Stomach (tissue), 7 donors: ENCODE measurements around a stretch of chr10.

- PRO-cap = bidirectional peak, plus-strand start at chr10:103555288, minus-strand start at chr10:103555008
- RAMPAGE, long total RNA, 5 experiments = start-site peak on the plus strand in 1 of 5 experiments, at chr10:103555319-103555366 at its widest, 9 reads per replicate
- RRBS = 3% methylated on average over 21 of the region's 62 CpGs
Measured at GRCh38 chr10:103554621-103555662, 61.4 kb downstream of the NEURL1 start.

- PRO-cap = no peak
- RAMPAGE, long total RNA, 5 experiments = start-site peak on the minus strand in 3 of 5 experiments, at chr10:103600464-103601784 at its widest, 5 to 22 reads per replicate
- RRBS = no CpG with 5 or more reads among the region's 12 CpGs
Measured at GRCh38 chr10:103600599-103601594, 107.4 kb downstream of the NEURL1 start.

DNA sequence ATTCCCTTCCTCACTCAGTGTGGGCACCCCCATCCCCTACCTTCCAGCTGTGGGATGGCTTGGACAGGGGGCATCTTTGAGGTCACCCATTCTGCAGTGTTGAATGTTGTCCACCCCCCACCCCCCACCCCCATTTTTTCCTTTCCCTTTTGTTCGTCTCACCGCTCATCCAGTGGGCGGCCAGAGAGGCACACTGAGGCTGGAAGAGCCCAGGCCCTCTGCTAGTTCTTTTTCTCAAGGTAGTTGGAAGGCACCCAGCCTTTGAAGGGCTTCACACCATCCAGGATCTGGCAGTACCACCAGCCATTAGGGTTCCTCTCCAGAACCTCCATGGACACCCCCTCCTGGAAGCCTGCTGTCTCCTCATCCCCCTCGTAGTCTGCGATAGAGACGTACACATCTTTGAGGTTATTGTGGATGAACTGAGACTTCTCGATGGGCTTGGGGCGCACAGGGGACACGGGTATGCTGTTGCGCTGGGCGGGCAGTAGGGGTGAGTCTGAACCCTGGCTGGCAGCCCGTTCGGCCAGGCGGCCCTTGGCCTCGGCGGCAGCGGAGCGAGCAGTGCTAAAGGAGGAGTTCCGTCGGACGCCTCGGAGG is 108.2 kb downstream of the NEURL1 start:
- PRO-cap = no peak
- RAMPAGE, long total RNA, 5 experiments = no peak in any of the 5 experiments
- RRBS = no CpG with 5 or more reads among the region's 22 CpGs

DNA sequence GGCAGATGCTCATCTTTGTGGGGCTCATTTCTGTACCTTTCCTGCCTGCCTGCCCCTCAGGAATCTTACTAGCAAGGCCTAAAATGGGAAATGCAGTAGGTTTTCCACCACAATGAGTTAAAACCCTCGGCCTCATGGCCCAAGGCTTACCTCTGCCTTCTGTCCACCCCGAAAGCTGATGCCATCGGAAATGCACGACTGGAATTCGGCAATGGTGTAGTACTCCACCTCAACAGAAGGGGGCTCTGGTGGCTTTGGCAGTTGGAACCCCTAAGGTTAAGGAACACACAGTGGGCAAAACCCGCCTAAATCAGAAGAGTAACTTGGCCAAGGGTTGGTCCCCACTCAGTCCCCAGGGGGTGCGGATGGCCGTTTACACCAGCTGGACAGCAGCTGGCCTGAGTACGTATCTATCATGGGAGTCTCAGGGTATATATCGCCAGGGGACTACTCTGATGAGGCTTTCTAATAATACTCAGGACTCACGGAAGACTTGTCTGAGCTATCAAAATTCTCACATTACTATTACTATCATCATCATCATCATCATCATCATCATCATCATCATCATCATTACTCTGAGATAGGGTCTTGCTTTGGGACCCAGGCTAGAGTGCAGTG is 112.3 kb downstream of the NEURL1 start:
- PRO-cap = no peak
- RAMPAGE, long total RNA, 5 experiments = start-site peak on the minus strand in 1 of 5 experiments, centred at position 452 of the sequence, 8 reads per replicate
- RRBS = no CpG with 5 or more reads among the region's 11 CpGs

DNA sequence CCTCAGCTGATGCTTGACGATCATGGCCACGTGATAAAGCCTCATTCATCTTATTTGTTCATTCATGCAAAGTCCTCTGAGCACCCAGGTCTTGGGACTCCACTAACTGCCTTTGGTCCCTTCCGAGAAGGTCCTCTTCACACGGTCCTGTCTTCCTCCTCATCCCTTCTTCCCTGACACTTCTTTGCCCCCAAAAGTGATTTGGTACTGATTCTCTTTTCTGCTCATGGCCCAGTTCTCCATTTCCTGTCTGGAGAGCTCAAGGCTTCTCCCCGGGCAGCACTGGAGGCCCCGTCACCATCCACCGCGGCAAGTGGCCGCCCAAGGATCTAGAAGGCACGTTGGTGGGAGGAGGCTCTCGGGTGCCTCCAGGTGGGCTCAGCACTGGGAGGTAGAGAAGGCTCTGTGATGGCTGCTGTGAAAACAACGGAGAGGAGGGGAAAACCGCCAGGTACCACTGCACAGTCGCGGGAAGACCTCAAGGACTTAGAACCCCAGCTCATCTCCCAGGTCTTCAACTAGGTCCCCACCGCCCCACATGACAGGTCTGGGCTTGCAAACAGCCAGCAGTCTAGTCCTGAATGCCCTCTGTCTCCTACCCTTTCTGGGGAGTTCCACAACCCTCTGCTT is 134.4 kb downstream of the NEURL1 start:
- PRO-cap = no peak
- RAMPAGE, long total RNA, 5 experiments = start-site peak on the minus strand in 1 of 5 experiments, centred at position 229 of the sequence, 8 reads per replicate
- RRBS = no CpG with 5 or more reads among the region's 16 CpGs

DNA sequence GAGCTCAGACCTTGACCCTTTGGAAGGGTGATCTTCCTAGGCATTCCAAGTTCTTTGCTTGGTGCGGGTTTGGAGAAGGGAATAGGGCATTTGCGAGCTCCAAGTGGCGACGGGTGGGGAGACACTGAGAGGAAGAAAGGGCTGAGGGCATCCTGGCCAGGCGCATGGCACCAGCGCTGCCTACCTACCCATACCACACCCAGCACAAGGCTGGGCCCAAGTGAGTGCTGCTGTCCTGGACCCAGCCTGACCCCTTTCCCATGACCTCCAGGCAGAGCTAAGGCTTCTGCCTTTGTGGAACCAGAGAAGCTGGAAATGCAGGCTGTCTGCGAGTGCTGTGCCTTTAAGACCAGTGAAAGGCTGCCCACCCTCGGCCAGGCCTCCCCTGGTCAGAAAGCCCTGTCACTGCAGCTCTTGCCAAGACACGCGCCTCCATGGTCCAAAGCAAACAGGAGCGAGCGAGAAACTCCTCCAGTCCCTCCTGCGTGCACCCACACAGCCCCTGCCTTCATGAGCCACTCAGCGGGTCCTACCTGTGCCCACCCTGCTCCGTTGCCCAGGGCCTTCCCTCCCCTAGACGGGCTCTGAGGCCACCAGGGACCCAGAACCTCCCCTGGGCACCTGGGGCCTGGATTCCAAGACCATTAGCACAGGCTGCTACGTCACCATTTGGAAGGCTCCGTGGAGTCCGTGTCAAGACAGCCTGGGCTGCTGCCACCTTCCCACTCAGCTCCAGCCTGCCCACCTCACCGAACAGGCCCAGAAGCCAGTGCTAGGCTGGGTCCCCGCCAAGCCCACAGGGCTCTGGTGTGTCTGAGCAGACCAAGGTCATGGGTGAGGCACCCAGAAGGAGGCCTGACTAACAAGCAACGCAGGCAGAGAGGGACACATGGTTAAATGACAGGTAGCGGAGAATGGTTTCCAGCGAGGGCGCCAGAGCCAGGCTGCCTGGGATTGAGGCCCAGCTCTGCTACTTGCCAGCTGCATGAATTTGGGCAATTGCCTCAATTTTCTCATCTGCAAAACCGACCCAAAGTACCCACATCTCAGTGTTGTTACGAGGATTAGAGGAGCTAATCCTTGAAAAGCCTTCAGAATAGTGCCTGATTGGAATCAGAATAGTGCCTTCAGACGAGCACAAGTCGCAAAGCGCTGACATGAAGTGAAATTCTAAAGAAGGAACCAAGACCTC is 144.5 kb downstream of the NEURL1 start:
- PRO-cap = no peak
- RAMPAGE, long total RNA, 5 experiments = no peak in any of the 5 experiments
- RRBS = no CpG with 5 or more reads among the region's 30 CpGs

DNA sequence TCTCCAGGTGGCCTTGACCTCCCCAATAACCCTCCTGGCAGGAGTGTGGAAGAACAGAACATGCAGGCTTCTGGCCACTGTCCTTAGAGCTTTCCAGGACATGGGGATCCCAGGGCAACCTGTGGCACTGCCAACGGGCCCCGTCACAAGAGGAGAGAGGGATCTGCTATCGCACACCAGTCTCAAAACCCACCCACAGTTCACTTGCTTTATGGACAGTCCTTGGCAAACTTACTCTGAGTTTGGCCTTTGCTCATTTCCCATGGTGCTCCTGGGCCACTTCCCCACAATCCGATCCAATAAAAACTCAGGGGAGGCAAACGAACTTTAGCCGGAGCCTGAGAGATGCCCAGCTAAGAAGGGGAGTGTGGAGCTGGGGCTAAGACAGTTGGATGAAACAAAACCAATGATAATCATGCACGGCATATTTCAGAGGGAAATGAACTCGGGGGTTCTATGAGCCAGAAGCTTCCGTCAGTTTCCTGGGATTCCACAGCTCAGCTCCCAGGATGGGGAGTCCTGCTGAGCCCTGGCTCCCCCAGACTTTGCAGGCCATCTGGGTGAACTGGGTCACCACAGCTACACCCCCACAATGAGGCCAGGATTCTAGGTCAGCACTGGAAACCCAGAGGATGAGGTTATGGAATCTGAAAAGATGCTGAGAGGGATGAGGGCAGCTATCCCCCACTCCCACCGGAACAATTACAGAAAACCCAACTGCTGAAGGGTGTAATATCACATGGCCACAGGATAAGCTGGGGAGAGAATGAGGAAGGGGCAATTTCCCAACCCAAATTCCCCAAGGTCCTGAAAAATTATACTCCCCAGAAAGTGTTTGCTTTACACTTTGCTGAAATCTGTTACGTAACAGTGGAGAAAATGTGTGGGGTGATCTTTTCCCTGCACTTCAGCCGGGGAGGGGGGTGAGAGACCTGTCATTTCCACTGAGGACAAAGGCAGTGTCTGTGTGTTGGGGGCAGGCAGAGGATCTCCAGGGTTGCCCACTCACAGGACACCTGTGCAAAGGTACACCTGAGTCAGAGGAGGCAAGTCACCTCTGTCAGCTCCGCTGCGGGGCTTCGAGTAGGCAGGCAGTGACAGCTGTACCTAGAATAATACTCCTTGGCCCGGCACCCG is 158.7 kb downstream of the NEURL1 start:
- PRO-cap = no peak
- RAMPAGE, long total RNA, 5 experiments = no peak in any of the 5 experiments
- RRBS = no CpG with 5 or more reads among the region's 17 CpGs

- PRO-cap = no peak
- RAMPAGE, long total RNA, 5 experiments = no peak in any of the 5 experiments
- RRBS = no CpG with 5 or more reads among the region's 17 CpGs
Measured at GRCh38 chr10:103682036-103682697, 173.2 kb downstream of the SH3PXD2A start.

- PRO-cap = no peak
- RAMPAGE, long total RNA, 5 experiments = no peak in any of the 5 experiments
- RRBS = 39% methylated on average over 2 of the region's 4 CpGs
Measured at GRCh38 chr10:103695491-103696146, 159.8 kb downstream of the SH3PXD2A start.

- PRO-cap = no peak
- RAMPAGE, long total RNA, 5 experiments = no peak in any of the 5 experiments
- RRBS = no CpG with 5 or more reads among the region's 5 CpGs
Measured at GRCh38 chr10:103758131-103758723, 97.1 kb downstream of the SH3PXD2A start.

GRCh38 chr10:103784878-103785346 is 70.5 kb downstream of the SH3PXD2A start:
- PRO-cap = unidirectional peak, minus-strand start at chr10:103785167
- RAMPAGE, long total RNA, 5 experiments = no peak in any of the 5 experiments
- RRBS = 43% methylated on average over 1 of the region's 8 CpGs

DNA sequence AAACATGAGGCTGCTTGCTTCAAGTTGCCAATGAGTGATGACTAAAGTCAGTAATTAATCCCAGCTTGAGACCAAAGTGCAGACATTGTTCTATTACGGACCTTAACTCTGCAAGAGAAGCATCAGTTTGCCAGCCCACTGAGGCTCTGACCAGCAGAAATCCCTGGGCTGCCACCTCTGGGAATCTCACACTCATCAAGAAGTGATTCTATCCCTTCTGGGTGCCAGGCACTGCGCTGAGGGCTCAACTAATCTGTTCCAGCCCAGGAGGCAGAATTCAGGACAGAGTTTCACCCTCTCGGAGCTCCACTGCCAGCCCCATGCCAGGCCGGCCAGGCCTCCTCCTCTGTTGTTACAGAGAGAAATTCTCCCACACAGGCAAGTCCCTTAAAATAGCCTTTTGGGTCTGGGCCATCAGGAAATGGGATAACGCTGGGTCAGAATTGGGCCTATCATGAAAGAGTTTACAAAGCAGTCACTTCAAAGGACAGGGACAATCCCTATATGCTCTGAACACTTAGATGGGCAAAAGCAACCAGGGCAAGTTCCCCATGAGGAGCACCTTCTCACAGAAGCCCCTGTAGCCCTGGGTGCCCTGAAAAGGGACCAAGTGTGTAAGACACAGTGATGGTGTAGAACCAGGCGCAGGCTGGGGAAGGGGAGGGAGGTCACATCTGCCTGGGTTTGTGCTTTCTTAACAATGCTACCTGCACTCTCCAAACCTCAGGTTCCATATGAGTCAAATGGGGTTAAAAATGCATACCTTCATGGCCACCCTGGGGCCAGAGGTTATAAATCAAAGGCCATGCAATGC is 11.2 kb downstream of the SH3PXD2A start:
- PRO-cap = unidirectional peak, minus-strand start at position 354 of the sequence
- RAMPAGE, long total RNA, 5 experiments = no peak in any of the 5 experiments
- RRBS = no CpG with 5 or more reads among the region's 6 CpGs

GRCh38 chr10:103908807-103909401 is 9.1 kb downstream of the STN1 start:
- PRO-cap = no peak
- RAMPAGE, long total RNA, 5 experiments = no peak in any of the 5 experiments
- RRBS = no CpG with 5 or more reads among the region's 2 CpGs

GRCh38 chr10:104017928-104018451 is 51.0 kb downstream of the SLK start:
- PRO-cap = no peak
- RAMPAGE, long total RNA, 5 experiments = start-site peak on the plus strand in 1 of 5 experiments, at chr10:104018168-104018268 at its widest, 26 reads per replicate

DNA sequence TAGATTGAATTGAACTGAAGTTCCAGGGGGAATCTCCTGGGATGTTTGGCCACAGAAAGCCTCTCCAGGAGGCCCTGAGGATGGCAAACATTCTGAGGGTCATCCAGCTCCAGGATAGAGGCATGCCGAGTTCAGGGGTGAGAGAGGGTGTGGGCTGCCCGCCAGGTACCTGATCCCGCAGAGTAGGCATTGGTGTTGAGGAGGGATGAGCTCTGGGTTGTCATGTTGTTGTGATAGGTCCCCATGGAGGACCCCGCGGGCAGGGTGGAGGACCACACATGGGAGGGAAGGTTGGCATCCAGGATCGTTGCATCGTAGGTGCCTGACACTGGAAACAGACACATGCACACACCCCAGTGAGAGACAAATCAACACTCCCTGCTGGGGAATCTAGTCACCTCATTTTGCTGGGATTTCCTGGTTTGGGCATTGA is 21.4 kb downstream of the COL17A1 start:
- PRO-cap = no peak
- RAMPAGE, long total RNA, 5 experiments = start-site peak on the minus strand in 1 of 5 experiments, centred at position 259 of the sequence, 15 reads per replicate
- RRBS = no CpG with 5 or more reads among the region's 7 CpGs

DNA sequence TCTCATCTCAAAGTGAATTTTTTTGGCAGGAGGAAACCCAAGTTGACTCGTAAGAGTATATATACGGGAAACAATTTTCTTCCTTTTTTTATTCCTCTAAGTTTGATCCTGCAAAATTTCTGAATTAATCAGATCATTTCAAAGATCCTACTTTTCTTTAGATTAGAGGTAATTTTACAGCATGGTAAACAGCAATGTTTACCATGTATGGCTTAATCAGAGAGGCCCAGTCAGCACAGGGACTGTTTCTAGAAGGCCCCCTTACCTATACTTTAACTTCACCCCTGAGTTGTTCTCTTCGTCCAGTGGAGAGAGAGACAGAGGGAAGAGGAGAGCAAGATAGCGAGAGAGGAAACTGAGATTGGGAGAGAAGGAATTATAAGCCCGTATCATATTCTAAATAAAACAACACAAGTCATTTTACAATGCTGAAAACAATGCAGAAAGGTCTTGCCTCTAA is 634 bp downstream of the COL17A1 start:
- PRO-cap = no peak
- RAMPAGE, long total RNA, 5 experiments = no peak in any of the 5 experiments
- RRBS = no CpG with 5 or more reads among the region's 5 CpGs

GRCh38 chr10:104119855-104120480 is 2.0 kb upstream of the SFR1 start:
- PRO-cap = no peak
- RAMPAGE, long total RNA, 5 experiments = no peak in any of the 5 experiments
- RRBS = no CpG with 5 or more reads among the region's 4 CpGs

DNA sequence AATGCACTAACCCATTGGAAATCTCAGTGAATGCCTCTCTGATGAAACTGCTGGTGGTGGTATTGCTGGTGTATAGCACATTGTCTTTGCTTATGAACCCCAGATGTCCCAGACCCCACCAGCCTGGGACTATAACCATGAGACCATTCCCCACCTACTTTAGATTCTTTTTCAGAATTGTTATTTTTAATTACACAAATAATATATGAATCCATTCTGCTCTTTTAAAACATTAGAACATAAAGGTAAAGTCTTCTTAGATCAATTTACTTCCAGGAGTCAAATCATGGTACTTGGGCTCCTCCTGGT is 10.4 kb downstream of the CFAP43 start:
- PRO-cap = no peak
- RAMPAGE, long total RNA, 5 experiments = no peak in any of the 5 experiments

DNA sequence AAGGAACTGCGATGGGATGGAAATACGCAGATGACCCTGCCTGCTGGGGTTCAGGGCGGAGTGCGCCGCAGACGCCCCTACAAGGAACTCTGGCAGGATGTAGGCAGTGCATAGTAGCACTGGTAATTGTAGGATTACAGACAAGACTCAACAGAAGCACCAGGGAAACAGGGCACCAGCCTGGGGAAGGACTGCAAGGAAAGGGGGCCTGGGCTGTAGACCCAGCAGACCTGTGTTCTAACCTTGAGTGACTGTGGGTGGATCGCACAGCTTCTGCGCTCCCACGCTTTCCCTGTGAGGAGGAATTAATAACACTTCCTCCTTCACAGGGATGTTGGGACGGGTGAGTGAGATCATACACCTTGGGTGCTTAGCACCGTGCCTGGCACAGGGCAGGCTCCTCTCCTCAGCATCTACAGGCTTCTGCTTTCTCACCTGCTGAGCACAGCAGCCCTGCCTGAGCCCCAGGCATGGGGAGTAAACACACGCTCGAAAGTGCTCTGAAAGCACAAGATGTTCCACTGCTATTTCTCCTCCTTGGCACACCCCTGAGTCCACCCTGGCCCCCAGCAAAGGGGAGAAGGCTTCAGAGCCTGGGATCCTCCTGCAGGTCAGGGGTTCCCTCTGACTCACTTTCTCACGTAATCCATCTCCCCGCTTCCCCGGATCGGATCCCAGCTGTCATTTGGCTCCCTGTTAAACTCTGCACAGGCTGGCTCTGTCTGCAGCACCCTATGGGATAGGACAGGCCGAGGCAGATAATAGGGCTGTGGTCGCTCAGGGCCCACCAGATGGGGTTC is 19.2 kb downstream of the ITPRIP start:
- PRO-cap = no peak
- RAMPAGE, long total RNA, 5 experiments = no peak in any of the 5 experiments
- RRBS = no CpG with 5 or more reads among the region's 19 CpGs

GRCh38 chr10:104735104-104735673 is 94.1 kb downstream of the SORCS3 start:
- PRO-cap = no peak
- RAMPAGE, long total RNA, 5 experiments = no peak in any of the 5 experiments
- RRBS = no CpG with 5 or more reads among the region's 12 CpGs